Vagina (tissue), 1 donor: ENCODE data around the gene SLC16A10.

- PRO-cap, result unidirectional peak, plus-strand start at chr6:110814620
- RAMPAGE, long total RNA, result no peak
These were observed 902 bp downstream of the CDK19 start for GRCh38 chr6:110814281-110814852.

GRCh38 chr6:111029989-111030648 lies 48.3 kb downstream of the RPF2 start:
- PRO-cap, result no peak
- RAMPAGE, long total RNA, result no peak

DNA sequence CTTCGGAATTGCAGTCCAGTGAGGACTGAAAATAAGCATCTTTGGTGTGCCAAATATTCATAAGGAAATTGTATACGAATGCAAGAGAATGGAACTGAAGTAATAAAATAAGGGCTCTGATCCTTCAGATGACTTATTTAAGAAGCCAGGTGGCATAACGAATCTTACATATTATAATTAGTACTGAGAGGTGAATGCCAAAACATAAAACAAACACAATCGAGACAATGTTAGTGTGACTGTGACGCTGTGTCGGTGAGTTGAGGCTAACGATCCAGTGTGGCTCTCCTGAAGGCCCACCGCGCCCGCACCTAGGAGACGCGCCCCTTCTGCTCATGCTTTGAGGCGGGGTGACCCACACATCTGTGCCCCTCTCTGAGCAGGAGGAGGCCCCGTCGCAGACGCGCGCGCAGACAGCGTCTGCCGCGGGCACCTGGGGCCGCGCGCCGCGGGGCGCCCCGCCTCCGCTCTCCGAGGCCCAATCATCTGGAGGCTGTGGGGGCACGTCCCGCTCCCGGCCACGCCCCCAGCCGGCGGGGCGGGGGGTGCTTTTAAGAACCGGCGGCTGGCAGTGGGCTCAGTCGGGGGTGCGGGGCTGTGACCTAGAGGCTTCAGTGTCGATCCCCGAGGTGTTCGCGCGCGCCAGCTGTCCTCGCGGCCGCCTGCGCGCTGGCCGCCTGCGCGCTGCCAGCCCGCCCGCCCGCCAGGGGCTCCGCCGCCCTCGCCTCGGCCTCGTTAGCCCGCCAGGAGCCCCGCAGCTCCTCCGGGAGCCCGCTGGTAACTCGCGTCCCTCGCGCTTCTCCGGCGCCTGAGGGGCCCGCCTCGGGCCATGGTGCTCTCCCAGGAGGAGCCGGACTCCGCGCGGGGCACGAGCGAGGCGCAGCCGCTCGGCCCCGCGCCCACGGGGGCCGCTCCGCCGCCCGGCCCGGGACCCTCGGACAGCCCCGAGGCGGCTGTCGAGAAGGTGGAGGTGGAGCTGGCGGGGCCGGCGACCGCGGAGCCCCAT lies at the start of gene SLC16A10:
Gene SLC16A10 (plus strand): TSS at position 580 of the 1,006 bp plus-strand sequence.
- PRO-cap, result bidirectional peak, plus-strand start at position 580 of the sequence, minus-strand start at position 415 of the sequence
- RAMPAGE, long total RNA, result no peak

DNA sequence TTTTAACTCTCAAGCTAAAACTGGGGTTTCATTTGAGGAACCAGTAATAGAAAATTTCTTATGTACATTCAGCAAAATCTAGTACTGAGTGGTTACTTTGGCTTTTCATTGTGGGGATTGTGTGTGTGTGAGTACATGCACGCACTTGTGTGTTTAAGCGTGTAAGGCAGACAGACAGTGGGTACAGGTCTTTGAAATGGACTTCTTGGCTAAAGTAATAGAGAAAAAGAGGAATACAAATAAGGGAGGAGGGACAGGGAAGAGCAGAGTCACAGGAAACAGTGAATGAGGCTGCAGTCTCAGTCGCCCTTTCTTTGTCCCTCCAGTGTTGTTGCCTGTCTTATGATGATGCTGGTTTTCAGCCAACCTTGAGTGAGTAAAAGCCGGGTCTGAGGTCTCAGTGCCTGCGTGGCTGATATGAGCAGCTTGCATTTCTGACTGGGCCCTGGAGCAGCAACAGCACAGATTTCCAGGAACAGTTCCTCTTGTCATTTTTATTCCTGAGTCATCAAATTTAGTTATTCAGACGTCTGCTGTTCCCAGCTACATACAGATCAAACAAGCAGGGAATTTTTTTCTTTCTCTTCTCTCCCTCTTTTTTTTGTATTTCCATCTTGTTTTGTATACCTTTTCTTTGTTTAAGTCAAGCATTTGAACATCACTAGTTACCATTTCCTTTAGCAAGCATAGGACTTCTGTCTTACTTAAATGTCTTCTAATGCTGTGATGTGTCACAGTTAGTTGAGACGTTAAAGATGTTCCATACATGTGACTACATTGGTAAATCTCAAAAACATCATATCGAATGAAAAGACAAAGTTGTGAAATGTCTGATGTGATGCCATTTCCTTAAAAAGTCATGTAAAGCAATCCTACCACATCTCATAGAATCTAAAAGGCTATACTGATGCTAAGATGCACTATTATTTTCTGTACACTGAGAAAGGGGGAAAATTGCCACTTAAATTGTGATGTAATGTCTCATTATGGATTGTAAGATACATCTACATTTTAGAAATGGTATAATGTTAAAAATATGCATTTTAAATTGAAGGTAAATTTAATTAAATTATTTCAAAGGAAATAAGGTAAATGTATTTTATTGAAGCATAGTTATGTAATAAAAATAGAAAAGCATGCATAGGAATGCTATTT lies 26.6 kb downstream of the SLC16A10 start:
- PRO-cap, result no peak
- RAMPAGE, long total RNA, result no peak

- PRO-cap, result no peak
- RAMPAGE, long total RNA, result no peak
These were observed 8.6 kb downstream of the REV3L start for GRCh38 chr6:111474335-111474869.

DNA sequence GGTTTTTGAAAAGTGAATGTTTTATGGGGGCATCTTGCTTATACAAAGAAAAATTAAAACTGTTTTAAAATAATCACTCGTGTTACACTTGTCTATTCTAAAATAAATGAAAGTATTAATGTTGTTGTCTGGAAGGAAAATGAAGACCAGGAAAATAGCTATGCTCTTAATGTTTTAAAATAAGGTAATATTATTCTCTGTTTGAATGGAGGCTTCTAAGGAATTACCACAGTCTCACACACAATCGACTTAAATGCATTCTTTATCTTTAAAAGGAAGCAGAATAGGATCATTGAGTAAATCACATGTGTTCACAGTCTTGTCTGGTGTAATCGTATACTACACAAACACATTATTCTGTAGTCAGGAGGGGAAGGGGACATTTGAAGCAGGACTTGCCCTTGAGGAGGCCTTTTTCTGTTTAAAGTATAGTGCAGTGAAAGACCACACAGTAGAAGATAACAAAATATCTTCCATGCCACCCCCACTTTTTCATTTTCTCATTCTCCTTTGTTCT lies 20.6 kb upstream of the REV3L start:
- PRO-cap, result no peak
- RAMPAGE, long total RNA, result start-site peak on the plus strand centred at position 181 of the sequence, 310 bp wide, 11 reads

- PRO-cap, result no peak
- RAMPAGE, long total RNA, result start-site peak on the plus strand at chr6:111540752-111541015, 6 reads
These were observed 57.9 kb upstream of the REV3L start for GRCh38 chr6:111540831-111541361.

DNA sequence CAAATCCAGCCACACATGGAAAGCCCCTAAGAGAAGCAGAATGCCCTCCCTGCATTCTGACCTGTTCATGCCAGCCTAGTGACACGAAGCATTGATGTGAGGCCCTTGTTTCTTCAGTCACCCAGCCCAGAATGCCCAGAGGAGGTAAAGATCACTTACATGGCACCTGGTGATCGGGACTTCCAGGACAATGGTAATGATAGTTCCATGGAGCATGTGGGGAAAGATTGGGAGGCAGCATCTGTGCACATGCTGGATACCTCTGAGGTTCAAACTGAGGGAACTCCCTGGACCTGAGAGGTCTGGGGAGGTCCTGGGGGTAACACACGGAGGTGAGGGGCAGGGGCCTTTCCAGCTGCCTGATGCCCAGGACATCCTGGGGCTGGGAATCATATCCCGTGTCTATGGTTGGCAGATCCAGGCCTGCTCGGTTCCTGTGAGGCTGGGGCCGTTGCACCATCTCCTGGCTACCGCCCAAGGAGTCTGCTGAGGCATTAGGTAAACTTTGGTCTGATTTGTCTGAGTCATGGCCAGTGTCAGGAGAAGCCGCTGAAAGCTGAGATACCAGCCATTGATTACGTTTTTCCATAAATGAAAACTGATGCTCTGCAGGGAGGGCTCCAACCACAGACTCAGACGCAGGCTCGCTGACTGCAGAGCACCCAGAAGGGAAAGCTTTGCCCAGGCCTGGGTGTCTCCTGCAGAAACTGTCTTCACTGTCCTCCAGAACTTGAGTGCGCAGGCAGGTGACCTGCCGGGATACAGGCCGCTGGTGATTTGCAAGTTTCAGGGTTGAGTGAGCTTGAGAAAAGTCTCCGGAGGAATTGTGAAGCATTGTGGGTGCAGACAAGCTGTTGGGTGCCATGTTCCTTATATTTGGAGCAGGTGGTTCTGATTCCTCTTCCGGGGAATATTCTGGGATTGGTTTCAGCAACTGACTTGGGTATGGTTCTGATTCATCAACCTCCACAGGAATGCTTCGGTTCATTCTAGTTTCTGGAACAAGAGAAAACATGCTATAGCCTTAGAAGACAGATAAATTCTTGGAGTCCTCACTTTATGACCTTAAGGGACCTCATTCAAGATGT lies 14.2 kb downstream of the TRAF3IP2 start:
- PRO-cap, result bidirectional peak, plus-strand start at position 635 of the sequence, minus-strand start at position 384 of the sequence
- RAMPAGE, long total RNA, result no peak

DNA sequence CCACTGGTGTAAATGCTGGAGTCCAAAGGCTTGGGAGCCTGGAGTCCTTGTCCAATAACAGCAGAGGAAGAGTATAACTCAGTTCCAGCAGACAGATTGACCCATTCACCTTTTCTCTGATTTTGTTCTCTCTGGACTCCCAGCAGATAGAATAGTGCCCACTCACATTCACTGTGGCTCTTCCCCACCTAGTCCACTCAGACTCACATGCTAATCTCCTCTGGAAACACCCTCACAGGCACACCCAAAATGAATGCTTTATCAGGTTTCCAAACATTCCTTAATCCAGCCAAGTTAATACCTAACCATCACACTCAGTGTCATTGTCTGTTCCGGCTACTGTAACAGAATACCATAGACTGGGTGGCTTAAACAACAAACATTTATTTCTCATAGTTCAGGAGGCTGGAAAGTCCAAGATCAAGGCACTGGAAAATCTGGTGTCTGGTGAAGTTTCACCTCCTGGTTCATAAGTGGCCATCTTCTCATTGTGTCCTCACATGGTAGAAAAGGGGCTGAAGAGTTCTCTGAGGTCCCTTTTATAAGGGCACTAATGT lies 5.1 kb upstream of the TRAF3IP2 start:
- PRO-cap, result no peak
- RAMPAGE, long total RNA, result no peak

GRCh38 chr6:111793669-111794302 lies 79.5 kb downstream of the FYN start:
- PRO-cap, result no peak
- RAMPAGE, long total RNA, result start-site peak on the minus strand at chr6:111793872-111793886, 26 reads

- PRO-cap, result no peak
- RAMPAGE, long total RNA, result start-site peak on the minus strand at chr6:111799687-111799915, 29 reads
These were observed 73.6 kb downstream of the FYN start for GRCh38 chr6:111799530-111800179.

DNA sequence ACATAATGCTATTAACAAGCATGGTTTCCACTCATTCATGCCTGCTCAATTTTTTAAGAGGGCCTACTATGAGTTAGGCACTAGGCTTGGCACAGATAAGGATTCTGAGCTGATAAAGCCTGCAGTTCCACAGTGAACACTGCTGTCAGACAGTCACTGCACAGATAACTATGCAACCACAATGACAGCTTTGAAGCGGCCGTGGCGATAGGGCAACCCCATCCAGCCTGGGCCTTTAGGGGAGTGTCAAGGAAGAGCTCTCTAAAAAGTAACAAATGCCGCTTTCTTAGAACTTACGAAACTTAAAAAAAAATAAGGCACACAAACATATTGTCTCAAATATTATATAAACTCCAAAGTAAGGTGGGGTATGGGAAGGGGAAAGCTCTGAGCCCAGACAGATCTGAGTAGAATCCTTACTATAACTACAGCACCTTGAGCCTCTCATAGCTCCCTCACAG lies 29.6 kb downstream of the FYN start:
- PRO-cap, result no peak
- RAMPAGE, long total RNA, result no peak

DNA sequence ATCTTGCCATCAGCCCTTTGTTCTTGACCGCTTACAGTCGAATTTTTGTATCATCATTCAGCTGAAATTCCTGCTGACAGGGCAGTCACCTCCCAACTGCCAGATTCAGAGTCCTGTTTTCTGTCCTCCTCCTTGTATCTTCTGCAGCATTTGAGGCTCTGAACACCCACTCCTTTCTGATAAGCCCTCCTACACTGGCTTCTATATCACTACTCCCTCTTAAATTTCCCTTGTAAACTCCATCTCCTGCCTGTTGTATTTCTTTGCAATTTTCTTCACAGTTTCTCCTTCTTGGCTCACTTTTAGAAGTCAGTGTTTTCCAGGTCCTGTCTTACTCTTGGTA lies 77.7 kb upstream of the CCN6 start:
- PRO-cap, result no peak
- RAMPAGE, long total RNA, result no peak

DNA sequence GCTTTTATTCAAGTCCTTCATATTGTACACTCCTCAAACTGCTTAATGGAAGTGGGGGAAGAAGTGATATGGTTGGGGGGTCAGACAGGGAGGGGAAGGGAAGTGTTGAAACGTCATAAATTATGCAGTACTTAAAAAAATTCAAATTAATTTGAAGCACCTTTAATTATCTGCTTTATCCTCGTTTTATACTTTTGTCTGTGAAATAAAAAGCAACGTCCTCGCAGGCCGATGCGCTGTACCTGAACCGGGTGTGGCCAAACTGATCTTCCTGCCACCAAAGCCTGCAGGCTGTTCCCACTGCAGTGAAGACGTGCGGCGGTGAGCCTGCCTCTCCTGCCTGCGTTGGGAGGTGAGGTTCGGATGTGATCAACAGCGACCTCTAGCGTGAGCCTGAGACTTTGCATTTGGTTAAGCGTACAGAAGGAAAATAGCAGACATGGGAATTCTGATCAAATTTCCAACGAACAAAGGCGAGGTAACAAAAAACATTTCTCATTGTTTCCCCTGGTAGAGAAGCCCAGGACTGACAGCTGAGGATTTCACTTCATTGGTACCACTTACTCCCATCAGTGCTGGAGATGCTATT lies 56.9 kb upstream of the CCN6 start:
- PRO-cap, result no peak
- RAMPAGE, long total RNA, result no peak

DNA sequence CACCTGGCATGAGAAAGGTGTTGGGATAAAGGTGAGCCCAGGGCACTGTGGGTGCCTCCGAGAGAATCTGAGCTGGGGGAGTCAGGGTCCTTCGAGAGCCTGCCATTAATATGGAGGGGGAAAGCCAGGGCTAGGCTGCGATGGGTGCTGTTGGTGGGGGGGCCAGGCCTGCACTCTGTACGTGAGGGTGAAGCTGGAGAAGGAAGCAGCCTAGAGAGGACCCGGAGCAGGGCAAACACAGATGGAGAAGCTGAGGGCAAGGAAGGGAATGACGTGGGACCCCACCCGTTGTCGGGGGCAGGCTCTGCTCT lies 238 bp upstream of the CCN6 start:
- PRO-cap, result no peak
- RAMPAGE, long total RNA, result no peak

- PRO-cap, result no peak
- RAMPAGE, long total RNA, result no peak
These were observed 39.8 kb downstream of the LAMA4 start for GRCh38 chr6:112214437-112215086.

- PRO-cap, result no peak
- RAMPAGE, long total RNA, result no peak
These were observed 22.8 kb downstream of the LAMA4 start for GRCh38 chr6:112231480-112232024.

GRCh38 chr6:112254936-112255248 lies 525 bp upstream of the LAMA4 start:
- PRO-cap, result no peak
- RAMPAGE, long total RNA, result no peak

GRCh38 chr6:112296297-112296496 lies 41.8 kb upstream of the LAMA4 start:
- PRO-cap, result no peak
- RAMPAGE, long total RNA, result no peak

- PRO-cap, result no peak
- RAMPAGE, long total RNA, result no peak
These were observed 226.2 kb upstream of the MARCKS start for GRCh38 chr6:113630638-113631707.